Right common carotid artery plus branches (tissue), 1 donor: ENCODE measurements around the gene PCMT1.

GRCh38 chr6:149014345-149015376 lies 267.8 kb downstream of the UST start:
- PRO-cap = no peak

DNA sequence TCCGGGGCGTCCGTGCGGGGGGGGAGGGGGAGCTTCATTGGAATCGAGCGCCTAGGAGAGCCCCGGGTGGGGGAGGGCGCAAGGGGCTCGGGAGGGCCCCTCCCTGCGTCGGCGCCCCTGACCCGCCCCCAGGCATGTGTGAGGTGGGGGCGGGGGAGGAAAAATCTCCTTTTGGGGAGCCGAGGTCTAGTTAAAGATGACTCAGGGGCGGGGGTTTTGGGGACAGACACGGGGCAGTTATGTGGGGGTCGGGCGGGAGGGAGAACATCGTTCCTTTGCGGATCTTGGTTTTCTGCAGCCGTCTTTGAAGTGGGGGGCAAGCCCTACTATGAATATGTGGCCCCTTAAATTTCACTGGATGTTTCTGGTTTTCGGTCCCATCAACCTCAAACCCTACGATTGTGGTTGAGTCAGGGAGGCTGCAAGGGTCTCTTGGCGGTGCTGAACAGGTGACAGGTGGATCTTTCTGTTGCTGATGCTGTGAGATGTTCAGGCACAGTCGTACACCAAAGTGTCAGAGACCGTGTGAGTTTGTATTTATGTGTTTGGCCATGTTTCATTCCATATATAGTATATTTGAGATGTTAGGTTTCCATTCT lies 845 bp downstream of the TAB2 start:
- PRO-cap = bidirectional peak, plus-strand start at position 199 of the sequence, minus-strand start outside the sequence; unidirectional peak, minus-strand start at position 513 of the sequence

GRCh38 chr6:149377798-149378260 lies 22.2 kb upstream of the SUMO4 start:
- PRO-cap = no peak

- PRO-cap = no peak
These were observed 16.0 kb downstream of the SUMO4 start for GRCh38 chr6:149415972-149416484.

GRCh38 chr6:149632648-149632936 lies 15.9 kb downstream of the KATNA1 start:
- PRO-cap = no peak

GRCh38 chr6:149699092-149699791 lies 18.7 kb downstream of the LATS1 start:
- PRO-cap = no peak

DNA sequence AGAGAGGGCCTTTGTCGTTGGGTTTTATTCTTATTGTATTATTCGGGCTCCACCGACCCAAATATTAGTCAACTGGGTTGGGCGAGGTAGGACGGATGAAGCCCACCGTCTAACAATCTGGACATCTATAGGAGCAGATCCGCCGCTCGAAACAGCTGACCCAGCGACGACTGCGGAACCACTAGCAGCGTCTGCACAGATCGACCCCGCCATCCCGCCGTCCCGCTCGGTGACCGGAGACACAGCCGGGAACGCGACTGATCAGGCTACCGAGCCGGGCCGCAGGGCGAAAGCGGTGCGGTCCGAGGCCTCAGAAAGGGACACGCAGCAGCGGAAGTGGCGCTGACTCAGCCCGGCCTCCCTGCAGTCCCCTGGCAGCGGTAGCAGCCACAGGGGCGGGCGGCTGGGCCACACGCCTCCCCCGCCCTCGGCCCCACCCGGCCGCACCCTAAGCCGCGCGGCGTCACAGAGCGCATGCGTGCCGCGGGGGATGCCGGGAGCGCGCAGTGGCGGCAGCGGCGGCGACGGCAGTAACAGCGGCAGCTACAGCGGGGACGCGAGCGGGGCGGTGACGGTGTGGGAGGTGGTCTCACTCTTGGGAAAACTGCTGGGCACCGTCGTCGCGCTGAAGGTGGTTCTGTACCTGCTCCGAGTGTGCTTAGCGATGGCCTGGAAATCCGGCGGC lies at the start of gene PCMT1:
PCMT1 (plus strand) TSS at position 504 of the 685 bp plus-strand sequence.
- PRO-cap = bidirectional peak, plus-strand start at position 506 of the sequence, minus-strand start at position 338 of the sequence

GRCh38 chr6:149820454-149820975 lies 43.6 kb downstream of the LRP11 start:
- PRO-cap = no peak

DNA sequence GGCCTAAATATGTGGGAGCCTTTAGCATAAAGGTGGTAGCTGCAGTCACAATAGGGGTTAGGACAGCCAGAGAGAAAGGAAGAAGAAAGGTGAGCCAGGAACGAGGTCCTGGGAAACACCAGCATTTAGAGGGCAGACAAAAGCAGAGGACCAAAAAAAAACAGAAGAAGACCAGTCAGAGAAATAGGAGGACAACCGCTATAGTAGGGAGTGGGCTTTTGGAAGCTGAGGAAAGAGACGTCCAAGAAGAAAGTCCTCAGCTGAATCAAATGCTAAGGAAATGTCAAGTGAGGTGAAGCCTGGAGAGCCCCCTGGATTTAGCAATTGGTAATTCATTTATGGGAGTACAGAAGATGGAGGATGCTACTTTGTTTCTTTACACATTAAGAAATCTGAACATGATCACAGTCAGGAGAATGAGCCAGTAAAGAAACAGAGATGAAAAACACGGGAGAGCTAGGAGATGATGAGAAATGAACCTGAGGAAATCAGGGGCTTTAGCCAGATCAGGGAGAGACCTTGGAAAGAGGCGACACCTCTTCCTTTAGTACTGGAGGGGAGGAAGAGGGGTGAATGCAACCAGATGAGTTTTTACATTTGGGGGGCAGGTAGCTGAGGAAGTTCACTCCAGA lies 41.1 kb downstream of the LRP11 start:
- PRO-cap = no peak

GRCh38 chr6:149889308-149889759 lies 8.6 kb downstream of the RAET1E start:
- PRO-cap = no peak

DNA sequence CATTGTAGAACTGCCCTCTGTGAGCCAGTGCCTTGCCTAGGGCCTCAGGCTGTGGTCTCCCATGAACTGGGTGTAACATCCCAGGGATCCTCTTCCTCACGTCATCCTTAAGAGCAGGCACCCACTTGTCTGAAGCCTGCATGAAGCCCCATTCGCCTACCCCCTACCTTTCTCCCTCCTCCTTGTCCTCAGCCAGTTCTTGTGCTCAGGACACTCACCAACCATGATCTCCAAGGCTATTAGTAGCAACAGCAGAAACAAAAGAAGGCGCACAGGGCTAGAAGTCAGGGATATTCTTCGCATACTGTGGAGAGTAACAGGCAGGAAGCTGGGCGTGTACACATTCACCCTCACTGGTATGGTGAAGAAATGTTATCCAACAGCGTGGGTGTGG lies 7.3 kb downstream of the RAET1E start:
- PRO-cap = no peak

DNA sequence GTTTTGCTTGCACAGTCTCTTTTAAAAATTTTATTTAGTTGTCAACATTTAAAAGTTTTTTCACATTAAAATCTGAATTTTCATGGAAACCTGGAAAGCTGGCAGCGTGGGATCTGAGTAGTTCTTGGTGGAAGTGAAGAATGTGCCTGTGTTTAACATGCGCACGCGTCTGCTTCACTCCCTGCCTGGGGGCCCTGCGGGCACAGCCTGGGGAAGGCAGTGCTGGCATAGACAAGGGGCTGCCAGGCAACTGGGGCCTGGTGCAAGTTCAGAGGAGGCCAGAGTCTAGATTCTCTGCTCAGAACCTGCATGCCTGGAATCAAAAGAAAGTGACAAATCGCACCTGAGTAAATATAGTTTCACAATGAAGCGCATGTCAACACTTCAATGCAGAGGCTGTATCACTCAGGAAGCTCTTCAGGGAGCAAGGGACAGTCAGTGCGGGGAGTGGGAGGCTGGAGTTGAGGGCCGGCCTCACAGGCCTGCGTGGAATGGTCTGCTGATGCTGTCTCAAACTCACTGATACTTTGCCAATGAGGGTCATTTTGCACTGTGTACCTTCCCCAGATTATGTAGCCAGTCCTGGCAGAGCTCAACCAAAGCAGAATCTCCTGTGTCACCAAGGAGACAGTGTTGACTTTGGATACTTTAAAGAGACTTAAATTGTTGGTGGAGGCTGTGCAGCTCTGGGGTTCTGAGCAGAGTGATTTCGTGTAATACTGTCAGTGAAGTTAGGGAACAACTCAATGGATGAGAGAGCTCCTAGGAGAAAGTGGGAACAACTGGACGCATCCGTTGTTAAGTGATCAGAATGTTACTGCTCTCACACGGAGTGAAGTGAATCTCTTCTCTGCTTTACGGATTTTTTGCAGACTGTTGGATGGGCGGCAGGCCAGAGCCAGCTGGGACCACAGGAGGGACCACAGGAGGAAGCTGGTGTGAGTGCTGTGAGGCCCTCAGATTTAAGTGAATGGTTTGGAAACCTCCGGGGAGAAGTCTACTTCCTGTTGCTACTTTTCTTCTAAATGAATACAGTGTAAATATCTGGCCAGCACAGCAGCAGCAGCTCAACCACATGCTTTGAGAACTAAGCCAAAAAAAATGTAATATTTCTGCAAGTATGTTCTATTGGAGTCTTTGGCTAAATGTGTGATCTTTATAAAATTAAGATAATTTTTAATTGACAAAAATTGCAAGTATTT lies 23.9 kb upstream of the PPP1R14C start:
- PRO-cap = no peak

DNA sequence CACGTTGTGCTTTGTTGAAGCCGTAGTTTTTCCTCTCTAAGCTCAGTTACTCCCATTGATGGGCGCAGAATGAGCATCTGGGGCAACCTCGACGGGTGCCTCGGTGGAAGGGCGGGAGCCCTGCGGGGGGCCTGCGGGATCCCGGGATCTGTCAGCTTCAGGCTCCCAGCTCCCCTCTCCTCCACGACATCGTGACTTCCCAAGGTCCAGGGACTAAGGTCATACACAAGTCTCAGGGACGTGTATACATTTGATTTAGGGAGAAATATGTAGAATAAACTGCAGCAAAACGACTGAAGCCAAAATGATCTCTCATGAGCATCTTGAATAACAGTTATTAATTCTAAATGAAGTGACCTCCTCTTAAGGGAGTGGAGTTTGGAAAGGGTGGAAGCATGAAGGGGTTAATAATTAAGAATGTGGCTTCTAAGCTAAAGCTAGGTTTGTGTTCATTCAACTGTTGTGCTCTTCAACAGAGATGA lies 1.3 kb downstream of the PPP1R14C start:
- PRO-cap = no peak

GRCh38 chr6:150272471-150273175 lies 96.2 kb upstream of the IYD start:
- PRO-cap = no peak

DNA sequence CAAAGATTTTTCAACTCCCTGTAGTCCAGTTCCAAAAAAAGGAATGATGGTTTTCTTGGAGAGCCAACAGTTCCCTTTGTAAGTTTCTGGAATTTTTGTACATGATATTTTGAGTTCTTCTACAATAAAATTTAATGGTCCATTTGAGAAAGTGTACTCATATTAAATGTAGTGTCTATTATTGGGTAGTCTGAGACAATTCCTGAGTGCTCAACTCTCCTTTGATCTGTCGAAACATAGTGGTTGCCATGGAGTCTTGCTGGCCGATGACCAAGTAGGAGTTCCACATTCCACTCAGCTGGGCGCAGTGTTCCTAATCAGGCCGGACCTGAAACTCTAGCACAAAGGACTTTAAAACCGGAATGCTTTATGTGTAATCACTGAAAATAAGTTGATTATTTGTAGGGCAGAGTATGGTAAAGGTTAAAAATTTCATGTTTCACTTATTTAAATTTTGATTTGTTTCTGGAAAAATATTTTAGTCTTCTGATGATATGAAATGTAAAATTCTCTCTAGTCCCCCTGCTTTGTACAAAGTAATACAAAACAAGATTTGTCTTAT lies 68.7 kb downstream of the PLEKHG1 start:
- PRO-cap = no peak

DNA sequence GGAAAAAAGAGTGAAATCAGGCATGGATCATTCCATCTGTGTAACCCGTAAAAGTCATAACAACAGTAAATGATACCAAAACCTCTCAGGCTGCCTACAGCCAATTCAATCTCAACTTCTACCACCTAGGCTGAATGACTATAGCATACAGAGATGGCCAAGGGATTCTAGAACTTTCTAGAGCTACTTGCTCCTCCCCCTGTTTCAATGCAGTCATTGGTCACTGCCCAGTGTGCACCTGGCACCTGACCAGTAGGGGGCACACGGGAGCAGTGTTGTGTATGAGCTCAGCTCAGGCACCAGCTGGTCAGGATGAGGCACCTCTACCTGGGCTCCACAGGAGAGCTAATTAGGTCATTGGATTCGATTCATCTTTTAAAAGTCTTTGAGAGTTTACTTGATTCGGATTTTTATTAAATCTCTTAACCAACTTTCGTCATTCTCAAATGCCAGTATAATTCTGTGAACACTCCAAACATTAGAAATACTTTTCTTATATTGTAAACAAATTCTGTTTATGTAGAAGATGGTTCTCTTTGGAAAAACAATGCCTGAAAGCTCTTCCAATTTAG lies 86.2 kb downstream of the PLEKHG1 start:
- PRO-cap = unidirectional peak, plus-strand start at position 290 of the sequence

DNA sequence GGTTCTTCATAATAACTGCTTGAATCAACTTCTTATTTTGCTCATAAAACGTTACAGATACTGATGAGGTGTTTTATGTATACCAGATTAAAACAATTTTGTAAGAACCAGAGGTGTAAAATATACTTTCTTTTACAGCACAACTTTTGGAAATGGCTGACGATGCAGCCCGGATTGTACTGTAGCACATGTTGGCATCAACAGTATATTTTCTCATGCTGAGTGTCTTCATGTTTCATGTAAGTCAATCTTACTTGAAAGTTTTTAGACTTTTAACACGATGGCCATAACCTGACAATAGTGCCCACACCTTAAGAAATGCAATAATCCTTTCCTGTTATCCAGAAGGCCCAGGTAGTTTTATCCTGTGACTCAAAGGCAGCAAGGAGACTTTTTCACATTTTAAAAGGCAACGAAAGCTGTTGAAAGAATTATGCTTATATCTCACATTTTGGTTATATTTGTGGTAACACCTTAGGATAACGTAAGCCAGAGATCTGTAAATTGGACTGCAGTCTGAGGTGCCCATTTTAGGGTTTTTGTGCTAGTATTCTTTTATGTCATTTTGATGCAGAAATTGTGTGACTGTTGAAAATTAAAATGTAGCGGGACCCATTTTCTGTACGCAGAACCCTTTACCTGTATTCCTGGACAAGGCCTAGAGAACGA lies 24.5 kb upstream of the MTHFD1L start:
- PRO-cap = no peak

- PRO-cap = bidirectional peak, plus-strand start at chr6:150866449, minus-strand start at chr6:150866357
These were observed 815 bp downstream of the MTHFD1L start for GRCh38 chr6:150866138-150866895.

DNA sequence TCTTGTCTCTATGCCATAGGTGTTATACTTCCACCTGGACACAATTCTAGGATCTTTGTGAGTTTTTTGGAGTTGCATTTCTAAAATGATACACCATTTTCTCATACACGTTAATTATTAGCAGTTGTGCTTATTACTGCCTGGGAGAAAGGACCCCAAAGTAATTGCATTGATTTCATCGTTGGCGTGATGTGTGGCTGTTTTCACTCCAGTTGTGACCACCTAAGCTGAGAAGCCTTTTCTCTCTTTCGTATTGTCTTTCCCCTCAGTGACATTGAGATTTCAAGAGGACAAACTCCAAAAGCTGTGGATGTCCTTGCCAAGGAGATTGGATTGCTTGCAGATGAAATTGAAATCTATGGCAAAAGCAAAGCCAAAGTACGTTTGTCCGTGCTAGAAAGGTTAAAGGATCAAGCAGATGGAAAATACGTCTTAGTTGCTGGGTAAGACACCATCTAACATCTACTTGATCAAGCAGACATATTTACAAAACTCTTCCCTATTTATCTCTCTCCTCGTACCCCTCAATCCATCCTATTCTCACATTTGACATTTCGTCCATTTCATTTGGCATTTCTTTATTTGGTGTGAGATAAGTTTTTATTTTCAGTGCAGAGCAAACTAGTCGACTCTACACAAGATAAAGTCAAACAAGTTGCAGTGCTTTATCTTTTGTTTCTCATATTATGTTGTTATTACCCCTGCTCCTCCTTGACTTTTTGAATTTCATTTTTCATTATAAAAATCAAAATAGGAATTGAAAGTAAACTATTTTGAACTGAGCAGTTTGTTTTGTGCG lies 60.5 kb downstream of the MTHFD1L start:
- PRO-cap = no peak

GRCh38 chr6:151037418-151037880 lies 171.9 kb downstream of the MTHFD1L start:
- PRO-cap = no peak